HTR-8/SVneo (cell line): ENCODE measurements around the genes HUNK, URB1, IL10RB and DNAJC28.

DNA sequence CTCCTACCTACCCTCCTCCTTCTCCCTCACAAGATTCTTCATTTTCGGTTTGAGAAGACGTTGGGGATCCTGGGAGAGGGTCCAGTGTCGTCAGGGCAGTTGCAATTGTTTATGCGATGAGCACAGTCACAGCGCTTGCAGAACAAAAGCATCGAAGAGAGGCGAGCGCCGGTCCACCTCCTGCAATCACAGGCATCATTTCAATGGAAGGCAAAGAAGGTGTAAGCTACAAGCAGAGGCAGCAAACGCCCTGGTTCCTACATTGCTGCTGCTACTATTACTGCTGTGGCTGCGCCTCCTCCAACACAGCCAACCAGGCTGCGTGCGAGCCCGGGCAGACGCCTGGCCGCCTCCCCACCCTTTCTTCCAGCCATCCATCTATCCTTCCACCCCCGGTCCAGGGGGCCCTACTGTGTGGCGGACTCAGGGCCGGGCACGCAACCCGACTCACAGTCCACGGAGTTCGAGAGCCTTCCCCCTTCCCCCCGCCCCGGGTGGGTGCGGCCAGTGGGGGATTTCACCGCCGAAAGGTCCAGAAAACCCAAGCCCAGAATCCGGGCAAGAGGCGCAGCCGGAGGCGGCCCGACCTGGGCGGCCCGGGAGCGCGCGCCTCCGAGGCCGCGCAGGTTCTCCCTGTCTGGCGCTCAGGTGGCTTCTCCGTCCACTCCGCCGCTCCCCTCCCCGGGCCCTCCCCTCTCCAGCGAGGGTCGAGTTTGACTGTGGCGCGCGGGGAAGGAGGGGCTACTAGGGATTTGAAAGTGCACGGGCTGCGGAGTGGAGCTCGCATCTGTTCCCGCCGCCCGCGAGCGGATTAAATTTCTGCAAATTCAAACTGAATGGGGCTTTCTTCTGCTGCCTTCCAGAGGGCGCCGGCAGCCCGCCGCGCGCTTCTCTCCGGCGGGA lies at the start of gene HUNK:
Gene HUNK (plus strand): TSS at position 744 of the 903 bp plus-strand sequence.
- RRBS, result 4% methylated on average over 28 of the region's 67 CpGs

DNA sequence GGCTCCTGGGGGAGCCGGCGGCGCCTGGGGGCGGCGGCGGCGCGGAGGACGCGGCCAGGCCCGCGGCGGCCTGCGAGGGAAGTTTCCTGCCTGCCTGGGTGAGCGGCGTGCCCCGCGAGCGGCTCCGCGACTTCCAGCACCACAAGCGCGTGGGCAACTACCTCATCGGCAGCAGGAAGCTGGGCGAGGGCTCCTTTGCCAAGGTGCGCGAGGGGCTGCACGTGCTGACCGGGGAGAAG lies 796 bp downstream of the HUNK start:
- RRBS, result no CpG with 5 or more reads among the region's 29 CpGs

- RRBS, result no CpG with 5 or more reads among the region's 4 CpGs
These were observed 24.6 kb downstream of the HUNK start for GRCh38 chr21:31897223-31897975.

DNA sequence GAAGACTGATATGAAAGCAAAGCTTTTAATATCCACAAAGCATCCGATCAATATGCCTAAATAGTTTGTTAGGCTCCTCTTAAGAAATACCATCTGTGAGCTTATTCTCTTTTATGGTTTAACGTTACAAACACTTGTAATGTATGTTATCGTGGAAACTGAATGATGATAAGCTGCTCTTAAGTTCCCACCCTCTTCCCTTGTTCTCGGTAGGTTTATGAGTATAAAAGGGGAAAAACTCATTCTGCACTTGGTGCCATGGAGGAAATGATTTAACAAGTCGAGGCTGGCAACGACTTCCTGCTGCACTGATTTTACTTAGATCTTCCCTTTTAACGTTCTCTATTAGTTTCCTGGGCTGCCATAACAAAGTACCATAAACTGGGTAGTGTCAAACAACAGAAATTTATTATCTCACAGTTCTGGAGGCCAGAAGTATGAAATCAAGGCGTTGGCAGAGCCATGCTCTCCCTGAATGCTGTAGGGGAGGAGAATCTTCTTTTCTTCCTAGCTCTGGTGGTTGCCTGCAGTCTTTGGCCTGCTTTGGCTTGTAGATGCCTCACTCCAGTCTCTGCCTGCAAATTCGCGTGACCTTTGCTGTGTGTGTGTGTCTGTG lies 26.1 kb downstream of the HUNK start:
- RRBS, result no CpG with 5 or more reads among the region's 10 CpGs

GRCh38 chr21:31999340-31999750 lies 126.5 kb downstream of the HUNK start:
- RRBS, result no CpG with 5 or more reads among the region's 7 CpGs

DNA sequence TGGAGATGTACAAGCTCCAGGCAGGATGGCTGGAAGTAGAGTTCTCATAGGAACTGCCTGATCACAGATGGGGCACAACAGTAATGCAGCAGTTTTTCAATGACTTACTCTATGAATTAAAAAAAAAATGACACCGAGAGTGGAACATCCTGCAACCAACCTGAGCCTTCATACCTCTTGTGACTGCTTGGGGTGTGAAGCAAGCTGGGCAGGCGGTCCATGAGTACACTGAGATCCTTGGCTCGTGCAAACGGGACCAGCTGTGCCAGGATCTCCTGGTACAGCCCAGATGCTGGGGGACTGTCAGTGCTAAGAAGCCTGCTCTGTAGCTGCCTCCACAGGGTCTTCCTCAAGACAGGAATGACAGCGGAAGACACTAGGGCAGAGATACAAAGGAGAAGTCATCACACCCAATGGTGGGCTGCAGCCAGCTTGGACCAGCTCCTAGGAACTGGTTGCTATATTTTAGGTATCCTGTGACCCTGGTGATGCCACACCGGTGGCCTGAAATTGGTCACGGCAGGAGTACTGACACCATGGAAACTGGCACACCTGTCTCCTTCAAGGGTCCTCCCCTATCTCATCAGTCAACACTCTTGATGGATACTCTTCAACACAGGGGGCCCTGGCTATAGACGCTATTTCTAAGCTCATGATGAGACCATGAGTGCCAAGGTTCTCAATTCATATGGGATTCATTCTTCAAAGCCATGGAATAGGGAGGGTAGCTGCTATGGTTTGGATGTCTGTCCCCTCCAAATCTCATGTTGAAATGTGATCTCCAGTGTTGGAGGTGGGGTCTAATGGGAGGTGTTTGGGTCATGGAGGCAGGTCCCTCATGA lies 46.8 kb downstream of the MRAP start:
- RRBS, result no CpG with 5 or more reads among the region's 8 CpGs

- RRBS, result no CpG with 5 or more reads among the region's 5 CpGs
These were observed 44.4 kb downstream of the URB1 start for GRCh38 chr21:32348380-32348811.

GRCh38 chr21:32350502-32350702 lies 42.4 kb downstream of the URB1 start:
- RRBS, result no CpG with 5 or more reads among the region's 2 CpGs

GRCh38 chr21:32392713-32393493 lies at the start of gene URB1:
URB1 (minus strand) TSS chr21:32393012.
- RRBS, result 2% methylated on average over 32 of the region's 70 CpGs

- RRBS, result no CpG with 5 or more reads among the region's 6 CpGs
These were observed 31.0 kb upstream of the IFNAR2 start for GRCh38 chr21:33198698-33199188.

GRCh38 chr21:33231056-33231292 lies 1.2 kb downstream of the IFNAR2 start:
- RRBS, result 0% methylated on average over 2 of the region's 3 CpGs

GRCh38 chr21:33260104-33260553 lies 6.0 kb upstream of the IL10RB start:
- RRBS, result no CpG with 5 or more reads among the region's 6 CpGs

GRCh38 chr21:33265601-33266516 lies at the start of gene IL10RB:
IL10RB (plus strand) TSS chr21:33266367.
- RRBS, result 3% methylated on average over 9 of the region's 49 CpGs

- RRBS, result no CpG with 5 or more reads among the region's 21 CpGs
These were observed 22.0 kb downstream of the IL10RB start for GRCh38 chr21:33288007-33288712.

DNA sequence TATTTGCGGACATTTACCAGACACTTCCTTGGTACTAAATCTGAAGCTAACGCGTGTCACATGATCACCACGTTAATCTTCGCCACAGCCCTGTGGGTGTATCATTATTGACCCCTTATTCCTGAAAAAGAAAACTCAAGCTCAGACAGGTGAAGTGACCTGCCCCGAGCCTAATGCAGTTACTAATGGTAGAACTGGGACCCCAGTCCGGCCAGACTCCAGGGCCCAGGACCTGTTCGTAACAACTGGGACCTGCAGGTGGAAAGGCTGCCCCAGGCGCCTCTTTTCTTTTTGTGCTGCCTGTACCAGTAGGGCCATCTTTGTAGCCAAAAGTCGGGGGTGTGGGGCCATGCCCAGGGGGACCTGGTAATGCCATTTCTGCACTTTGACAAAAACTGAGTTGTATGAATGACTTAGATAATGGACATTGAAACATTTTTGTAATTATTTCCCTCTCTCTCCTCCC lies 11.2 kb downstream of the IFNGR2 start:
- RRBS, result no CpG with 5 or more reads among the region's 10 CpGs

GRCh38 chr21:33426637-33427726 lies 23.8 kb downstream of the IFNGR2 start:
- RRBS, result no CpG with 5 or more reads among the region's 22 CpGs

- RRBS, result no CpG with 5 or more reads among the region's 4 CpGs
These were observed 28.9 kb downstream of the IFNGR2 start for GRCh38 chr21:33431961-33432581.

DNA sequence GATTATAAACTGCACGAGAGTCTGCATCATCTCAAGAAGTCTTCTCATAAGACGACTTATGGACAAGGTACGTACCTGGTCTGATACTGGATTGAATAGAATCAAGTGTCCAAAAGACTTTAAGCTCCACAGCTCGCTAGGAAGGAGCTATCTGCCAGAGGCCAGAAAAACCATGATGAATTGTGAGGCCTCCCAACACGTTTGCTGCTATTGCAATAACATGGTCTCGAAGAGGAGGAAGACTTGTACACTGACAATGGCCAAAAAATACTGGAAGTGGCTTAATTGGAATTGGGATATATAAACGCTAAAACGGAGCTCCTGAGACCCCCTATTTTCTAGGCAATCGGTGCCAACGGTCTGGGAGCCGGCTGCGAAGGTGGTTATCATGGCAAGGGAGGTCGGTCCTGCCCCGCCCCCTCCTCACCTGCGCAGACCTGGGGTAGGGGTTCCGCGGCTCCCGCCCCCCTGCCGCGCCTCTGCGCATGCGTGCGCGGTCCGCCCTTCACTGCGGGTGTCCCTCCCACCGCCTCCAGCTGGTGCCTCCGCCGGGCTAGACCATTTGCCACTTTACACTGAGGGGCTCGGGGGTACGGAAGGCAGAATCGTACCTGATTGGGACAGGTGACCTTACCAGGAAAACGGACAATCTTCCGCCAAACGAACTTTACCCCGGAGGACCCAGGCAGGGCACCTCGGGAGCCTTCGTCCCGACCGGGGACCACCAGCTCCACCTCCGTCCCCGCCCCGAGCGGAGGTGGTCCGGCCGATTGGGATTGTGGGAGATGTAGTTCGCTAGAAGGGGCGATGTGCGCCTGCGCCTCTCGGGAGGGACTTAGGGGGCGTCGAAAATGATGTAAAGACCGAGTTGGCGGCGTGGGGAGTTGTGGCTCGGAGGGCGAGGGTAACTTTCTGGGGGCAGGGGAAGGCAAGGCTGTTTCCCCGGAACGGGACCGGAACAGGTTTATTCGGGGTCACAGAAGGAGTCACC lies at the start of gene DNAJC28:
Gene DNAJC28 (minus strand): TSS at position 726 of the 991 bp plus-strand sequence.
- RRBS, result 2% methylated on average over 14 of the region's 62 CpGs

DNA sequence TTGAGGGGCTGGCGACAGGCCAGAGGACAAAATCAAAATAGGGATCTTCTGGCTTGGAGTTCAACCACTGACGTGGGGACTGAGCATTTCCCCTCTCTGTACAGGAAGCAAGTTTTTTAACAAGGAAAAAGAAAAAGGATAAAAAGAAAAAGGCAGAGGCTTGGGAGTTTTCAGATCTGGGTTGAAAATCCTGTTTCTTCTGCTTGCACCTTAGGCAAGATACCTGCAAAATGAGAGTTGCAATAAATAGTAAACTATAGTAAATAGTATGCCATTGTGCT lies 457 bp upstream of the DNAJC28 start:
- RRBS, result no CpG with 5 or more reads among the region's 2 CpGs

DNA sequence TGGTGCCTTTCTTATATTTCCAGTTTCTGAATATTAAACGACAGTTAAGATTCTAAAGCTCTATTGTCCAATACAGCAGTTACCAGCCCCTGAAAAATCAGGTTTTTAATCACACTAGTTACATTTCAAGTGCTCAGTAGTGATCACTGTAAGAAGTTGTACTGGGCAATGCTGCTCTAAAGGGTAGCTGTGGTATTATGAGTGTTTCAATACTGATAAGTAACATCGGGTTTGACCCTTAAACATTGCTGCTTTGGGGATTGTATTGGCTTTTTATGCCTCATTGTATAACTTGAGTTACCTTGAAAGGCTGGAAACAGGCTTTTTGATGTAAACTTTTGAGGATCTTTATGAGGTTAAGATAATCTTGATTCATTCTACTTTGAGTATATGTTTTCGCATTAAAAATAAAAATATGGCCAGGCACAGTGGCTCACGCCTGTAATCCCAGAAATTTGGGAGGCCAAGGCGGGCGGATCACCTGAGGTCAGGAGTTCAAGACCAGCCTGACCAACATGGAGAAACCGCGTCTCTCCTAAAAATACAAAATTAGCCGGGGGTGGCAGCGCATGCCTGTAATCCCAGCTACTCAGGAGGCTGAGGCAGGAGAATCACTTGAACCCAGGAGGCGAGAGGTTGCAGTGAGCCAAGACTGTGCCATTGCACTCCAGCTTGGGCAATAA lies 21.5 kb downstream of the SON start:
- RRBS, result no CpG with 5 or more reads among the region's 11 CpGs